ENCODE measurements around the genes USP17L12, USP17L27, USP17L28, WDR1 and ZNF518B.

GRCh38 chr4:8276441-8276931 lies 6.9 kb downstream of the HTRA3 start:
- PRO-cap: no peak

DNA sequence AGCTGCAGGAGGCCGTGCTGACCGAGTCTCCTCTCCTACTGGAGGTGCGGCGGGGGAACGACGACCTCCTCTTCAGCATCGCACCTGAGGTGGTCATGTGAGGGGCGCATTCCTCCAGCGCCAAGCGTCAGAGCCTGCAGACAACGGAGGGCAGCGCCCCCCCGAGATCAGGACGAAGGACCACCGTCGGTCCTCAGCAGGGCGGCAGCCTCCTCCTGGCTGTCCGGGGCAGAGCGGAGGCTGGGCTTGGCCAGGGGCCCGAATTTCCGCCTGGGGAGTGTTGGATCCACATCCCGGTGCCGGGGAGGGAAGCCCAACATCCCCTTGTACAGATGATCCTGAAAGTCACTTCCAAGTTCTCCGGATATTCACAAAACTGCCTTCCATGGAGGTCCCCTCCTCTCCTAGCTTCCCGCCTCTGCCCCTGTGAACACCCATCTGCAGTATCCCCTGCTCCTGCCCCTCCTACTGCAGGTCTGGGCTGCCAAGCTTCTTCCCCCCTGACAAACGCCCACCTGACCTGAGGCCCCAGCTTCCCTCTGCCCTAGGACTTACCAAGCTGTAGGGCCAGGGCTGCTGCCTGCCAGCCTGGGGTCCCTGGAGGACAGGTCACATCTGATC lies 36.6 kb downstream of the HTRA3 start:
- PRO-cap: no peak

GRCh38 chr4:8402546-8403141 lies 37.9 kb downstream of the ACOX3 start:
- PRO-cap: no peak

GRCh38 chr4:8451479-8452067 lies 11.0 kb downstream of the TRMT44 start:
- PRO-cap: no peak

DNA sequence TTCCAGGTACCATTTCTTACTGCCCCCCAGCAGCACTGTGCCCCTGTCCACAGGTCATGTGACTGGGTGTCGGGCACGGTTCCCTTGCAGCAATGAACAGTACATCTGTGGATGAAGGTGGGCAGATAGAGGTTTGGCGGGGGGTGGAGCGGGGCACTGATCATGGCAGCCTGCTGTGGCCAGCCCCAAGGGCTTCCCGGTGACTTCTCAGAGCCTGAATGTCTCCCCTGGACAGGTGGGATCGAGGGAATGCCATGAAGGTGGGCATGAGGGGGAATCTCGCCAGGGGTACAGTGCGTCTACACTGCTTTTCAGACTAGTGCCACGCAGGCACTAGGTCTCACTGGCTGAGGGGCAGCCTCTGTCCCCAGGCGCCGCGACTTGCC lies 37.9 kb downstream of the TRMT44 start:
- PRO-cap: no peak

DNA sequence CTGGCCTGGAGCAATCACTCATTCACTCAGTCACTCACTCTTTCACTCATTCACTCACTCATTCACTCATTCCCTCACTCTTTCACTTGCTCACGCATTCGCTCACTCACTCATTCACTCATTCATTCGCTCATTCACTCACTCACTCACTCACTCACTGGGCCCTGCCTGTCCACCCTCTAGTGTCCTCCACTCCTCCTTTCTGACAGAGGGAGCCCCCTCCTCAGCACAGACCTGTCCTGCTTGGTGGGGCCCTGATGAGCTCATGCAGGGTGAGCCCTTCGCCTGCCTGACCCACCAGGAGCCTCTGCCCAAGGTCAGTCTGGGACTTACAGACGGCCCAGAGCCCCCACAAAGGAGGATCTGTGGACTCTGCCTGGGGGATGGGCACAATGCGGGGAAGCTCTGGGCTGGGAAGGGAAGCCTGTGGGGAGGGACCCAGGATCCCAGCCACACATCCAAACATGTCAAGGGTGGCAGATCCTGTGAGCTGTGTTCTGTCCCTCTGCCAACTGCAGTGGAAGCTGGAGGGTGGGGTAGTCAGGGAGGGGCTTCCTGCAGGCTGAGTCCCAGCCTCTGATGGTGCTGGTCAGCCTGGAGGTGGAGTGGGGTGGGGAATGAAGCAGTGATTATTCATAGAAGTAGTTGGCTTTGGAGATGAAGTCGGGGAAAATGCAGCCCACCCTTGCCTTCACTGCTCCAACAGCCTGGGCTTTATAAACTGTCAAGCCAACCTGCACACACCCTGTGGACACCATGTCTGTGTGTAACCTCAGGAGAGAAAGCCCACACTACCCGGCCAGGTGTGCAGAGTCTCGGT lies 18.6 kb downstream of the CPZ start:
- PRO-cap: no peak

GRCh38 chr4:9219733-9220211 lies at the start of gene USP17L12:
USP17L12 (plus strand) TSS chr4:9220152.
- PRO-cap: no peak

- PRO-cap: no peak
Measured at GRCh38 chr4:9343975-9344425, at the start of gene USP17L27. USP17L27 (plus strand) TSS chr4:9344148.

DNA sequence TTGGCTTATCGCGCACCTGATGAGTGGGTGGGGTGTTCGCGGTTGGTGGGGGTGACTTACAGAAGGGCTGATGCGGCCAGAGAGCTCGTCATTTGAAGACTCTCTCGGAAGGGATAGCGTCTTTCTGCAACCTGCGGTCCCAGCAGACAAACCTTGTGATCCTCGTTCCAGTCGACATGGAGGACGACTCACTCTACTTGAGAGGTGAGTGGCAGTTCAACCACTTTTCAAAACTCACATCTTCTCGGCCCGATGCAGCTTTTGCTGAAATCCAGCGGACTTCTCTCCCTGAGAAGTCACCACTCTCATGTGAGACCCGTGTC lies at the start of gene USP17L28:
TSS of gene USP17L28 (plus strand) at position 177 of the 323 bp plus-strand sequence.
- PRO-cap: no peak

DNA sequence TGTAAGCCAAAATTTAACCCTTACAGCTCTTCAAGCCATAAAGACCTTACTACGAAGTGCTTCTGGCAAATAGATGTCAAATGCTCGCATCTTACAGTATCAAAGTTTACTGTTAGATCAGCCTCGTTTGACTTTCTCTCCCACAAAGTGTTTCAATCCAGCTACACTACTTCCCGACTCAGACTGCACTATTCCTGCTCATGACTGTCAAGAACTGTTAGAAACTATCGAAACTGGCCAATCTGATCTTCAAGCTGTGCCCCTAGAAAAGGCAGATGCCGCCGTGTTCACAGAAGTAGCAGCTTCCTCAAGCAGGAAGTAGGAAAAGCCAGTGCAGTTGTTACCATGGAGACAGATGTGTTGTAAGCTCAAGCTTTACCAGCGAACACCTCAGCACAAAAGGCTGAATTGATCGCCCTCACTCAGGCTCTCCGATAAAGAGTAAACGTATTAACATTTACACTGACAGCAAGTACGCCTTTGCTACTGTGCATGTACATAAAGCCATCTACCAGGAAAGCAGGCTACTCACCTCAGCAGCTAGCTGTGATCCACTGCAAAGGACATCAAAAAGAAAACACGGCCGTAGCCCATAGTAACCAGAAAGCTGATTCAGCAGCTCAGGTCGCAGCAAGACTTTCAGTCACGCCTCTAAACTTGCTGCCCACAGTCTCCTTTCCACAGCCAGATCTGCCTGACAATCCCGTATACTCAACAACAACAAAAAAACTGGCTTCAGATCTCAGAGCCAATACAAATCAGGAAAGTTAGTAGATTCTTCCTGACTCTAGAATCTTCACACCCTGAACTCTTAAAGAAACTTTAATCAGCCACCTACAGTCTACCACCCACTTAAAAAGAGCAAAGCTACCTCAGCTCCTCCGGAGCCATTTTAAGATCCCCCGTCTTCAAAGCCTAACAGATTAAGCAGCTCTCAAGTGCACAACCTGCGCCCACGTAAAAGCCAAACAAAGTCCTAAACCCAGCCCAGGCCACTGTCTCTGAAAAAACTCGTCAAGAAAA lies 159.9 kb downstream of the DEFB131A start:
- PRO-cap: no peak

DNA sequence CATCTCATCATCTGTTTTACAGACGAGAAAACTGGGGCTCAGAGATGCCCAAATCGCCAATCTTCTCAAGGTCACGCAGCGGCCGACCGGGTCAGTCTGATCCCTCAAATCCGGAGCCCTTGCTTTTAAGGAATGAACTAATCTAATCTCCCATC lies 1.1 kb downstream of the WDR1 start:
- PRO-cap: no peak

GRCh38 chr4:10116502-10116989 lies at the start of gene WDR1:
WDR1 (minus strand) TSS chr4:10116799.
- PRO-cap: bidirectional peak, plus-strand start at chr4:10116576, minus-strand start at chr4:10116456; bidirectional peak, plus-strand start at chr4:10117095, minus-strand start at chr4:10116793

DNA sequence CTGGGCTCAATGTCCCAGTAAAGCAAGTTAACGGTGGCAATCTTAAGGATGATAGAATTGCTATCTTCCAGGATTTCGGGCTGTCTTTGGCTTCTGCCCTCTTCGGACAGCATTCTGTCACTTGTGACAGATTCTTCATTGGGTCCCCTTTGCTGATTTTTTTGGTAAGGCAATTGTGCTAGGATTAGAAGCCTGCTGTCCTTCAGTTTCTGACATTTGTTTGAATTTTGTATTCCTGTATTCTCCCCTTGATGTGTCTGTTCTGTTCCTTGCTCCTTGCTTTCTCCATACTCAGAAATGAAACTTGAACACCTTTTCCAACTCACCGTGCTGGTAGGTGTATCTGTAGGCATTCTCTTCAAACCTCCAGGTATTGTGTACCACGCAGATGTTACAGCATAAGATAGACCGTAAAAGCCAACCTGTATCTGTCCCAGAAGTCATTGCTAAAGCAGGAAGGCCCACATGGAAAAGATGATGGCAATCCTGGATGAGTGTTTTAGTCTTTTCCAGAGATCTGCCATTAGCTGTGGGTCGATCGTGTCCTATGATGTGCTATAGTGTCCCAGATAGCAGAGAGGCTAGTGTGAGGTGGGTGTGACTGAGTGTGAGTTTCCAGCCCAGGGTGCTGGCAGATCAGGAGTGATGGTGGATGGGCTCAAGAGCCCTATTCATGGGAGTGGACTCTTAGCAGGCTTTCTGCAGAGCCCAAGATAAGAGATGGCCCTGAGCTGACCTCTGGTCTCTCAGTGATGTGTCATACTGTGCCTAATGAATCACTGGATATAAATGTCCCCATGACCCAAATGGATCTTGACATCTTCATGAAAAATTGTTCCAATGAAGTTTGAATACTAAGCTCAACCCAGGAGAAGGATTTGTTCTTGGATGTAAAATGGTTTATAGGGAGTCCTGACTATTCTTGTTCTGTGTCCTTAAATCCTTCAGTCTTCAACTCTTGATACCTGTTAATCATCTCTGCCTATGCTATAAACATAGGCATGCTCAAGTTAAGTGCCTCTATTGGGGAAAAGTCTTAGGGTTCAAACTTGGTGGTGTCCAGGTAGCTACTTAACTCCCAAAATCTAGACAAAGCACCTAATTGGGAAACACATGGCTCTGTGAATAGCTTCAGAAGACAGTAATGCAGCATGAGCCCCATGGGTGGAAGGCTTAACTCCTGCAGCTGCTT lies 69.1 kb upstream of the WDR1 start:
- PRO-cap: no peak

DNA sequence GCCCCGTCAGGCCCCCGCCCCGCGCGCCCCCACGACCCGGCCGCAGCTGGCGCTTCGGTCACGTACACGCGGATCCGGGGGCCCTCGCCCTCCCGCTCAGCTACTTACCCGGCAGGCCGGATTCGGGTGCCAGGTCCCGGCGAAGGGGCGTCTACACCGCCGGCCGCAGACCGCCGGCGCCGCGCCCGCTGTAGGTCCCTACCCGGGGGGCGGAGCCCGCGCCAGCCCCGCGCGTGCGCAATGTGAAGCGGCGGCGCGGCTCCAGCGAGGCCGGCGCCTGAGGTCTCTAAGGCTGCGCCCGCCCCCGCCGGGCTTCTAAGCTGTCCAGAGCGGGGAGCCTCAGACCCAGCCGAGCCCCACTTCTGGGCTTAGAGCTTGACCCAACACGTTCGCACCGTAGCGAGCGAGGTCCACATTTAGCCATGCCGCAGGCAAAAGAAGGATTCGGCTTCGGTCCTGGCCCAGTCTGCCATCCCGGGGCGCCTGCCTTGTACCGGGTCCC lies at the start of gene ZNF518B:
TSS of gene ZNF518B (minus strand) at position 218 of the 502 bp plus-strand sequence.
- PRO-cap: bidirectional peak, plus-strand start at position 246 of the sequence, minus-strand start at position 186 of the sequence

DNA sequence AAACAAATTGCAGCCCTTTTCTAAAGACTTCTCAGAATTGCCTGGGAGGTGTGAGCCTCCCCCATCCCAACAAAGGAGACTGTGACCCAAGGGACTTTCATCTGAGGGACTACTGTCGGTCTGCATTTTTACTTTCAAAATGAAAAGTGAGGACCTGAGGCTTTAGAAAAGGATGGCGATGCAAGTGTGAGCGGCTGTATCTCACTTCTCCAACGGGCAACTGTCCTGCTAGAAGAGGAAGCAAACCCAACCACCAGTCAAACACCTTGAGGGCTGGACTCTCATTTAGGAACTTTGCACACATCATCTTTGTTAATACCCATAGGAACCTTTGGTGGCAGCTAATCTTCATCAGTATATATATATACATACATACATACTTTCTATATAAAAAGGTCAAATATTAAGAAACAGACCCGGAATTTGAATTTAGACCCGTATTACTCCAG lies 62.7 kb upstream of the CLNK start:
- PRO-cap: no peak

GRCh38 chr4:11271345-11271544 lies 157.4 kb downstream of the HS3ST1 start:
- PRO-cap: no peak

GRCh38 chr4:11368285-11368960 lies 60.3 kb downstream of the HS3ST1 start:
- PRO-cap: no peak

DNA sequence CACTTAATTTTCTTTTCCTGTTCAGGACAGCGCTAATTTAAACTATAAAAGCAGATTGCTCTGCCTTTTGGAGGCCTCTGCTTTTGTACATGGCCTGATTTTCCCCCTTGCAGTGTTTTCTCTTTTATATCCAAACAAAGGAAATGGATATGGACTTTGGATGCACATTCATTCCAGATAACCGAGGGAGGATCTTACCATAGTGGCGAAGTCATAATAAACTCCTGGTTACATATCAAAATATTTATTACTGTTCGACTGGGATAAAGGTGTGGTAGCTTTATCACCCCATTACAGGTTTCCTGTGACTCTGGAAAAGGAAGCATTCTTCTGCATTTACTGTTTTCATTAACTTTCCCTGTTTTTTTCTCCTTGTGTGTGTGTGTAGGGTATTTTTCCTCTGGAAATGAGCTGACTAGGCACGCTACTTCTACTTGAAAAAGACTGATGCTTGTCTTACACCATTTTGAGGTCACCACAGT lies 373.2 kb upstream of the HS3ST1 start:
- PRO-cap: no peak

DNA sequence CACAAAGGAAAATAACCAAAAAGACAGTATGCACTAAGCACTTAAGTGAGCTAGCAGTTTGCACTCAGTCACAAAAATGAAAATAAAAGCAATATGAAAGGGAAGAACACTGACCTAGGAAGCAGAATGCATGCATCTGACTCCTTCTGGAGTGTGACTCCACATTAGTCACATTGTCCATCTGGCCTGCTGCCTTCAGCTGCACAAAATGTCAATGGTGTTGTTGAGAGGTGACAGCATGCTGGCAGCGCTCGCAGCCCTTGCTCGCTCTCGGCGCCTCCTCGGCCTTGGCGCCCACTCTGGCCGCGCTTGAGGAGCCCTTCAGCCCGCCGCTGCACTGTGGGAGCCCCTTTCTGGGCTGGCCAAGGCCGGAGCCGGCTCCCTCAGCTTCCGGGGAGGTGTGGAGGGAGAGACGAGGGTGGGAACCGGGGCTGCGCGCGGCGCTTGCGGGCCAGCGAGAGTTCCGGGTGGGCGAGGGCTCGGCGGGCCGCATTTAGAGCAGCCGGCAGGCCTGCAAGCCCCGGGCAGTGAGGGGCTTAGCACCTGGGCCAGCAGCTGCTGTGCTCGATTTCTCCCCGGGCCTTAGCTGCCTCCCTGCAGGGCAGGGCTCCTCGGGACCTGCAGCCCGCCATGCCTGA lies 874.8 kb downstream of the RAB28 start:
- PRO-cap: no peak

- PRO-cap: no peak
Measured at GRCh38 chr4:13298537-13299040, 185.6 kb downstream of the RAB28 start.